ENCODE measurements around the genes RARRES1, C3orf80 and ARL14.

DNA sequence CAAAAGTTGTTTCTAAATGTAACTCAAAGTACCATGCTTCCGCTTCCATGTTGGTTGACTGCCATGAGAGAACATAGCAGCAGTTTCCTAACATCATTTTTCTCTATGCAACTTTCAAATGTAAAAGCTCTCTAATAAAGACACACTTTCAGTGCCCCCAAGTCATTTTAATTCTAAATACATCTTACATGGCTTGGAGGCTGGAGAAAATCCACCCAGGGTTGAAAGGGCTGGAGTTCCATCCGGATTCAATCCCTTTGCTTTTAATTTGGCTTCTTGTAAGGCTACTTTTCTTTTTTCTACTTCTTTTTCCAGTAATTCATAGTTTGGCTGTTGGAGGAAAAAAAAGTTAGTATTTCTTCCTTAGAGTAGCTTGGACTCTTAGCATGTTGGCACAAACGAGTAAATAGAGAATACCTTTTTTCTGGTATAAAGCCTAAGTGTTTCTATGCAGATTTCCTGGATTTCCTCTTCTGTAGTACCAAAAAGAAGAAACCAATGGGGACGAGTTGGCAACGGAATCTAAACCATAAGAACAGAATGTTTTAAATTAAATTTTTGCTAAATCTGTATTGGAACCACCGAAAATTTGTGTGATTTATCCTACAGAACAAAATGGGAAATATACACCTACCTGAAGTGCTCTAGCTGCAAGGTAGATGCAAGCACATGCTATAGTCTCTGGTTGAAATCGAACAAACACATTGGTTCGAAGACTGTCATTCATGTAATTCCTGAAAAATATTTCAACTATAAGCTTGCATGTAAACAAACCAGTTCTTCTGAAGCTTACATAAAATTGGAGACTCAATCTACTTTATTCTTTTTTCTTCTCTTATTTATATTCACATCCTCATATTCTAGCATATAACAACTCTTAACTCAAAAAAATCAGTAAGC lies 10.0 kb downstream of the CCNL1 start:
- PRO-cap, result no peak

DNA sequence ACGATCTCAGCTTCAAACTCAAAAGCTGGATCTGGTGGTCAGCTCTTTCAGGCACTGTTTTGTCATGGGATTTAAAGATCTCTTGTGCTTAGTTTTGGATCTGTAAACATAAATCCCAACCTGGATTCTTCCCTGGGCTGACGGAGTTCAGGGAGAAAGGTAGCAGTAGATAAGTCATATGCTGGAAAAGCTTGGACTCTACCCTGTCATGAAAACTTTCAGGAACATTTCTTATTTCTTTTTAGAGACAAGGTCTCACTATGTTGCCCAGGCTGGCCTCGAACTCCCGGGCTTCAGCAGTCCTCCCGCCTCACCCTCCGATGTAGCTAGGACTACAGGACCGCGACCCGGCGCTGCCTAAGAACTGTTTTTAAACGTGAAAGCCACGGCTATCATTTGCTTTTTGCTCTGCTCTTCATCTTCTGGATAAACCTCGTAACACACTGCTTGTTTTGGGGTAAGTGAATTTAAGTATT lies 14.2 kb upstream of the CCNL1 start:
- PRO-cap, result bidirectional peak, plus-strand start at position 308 of the sequence, minus-strand start at position 362 of the sequence

- PRO-cap, result unidirectional peak, plus-strand start at chr3:158634515
These were observed 10.0 kb upstream of the GFM1 start for GRCh38 chr3:158634368-158634750.

DNA sequence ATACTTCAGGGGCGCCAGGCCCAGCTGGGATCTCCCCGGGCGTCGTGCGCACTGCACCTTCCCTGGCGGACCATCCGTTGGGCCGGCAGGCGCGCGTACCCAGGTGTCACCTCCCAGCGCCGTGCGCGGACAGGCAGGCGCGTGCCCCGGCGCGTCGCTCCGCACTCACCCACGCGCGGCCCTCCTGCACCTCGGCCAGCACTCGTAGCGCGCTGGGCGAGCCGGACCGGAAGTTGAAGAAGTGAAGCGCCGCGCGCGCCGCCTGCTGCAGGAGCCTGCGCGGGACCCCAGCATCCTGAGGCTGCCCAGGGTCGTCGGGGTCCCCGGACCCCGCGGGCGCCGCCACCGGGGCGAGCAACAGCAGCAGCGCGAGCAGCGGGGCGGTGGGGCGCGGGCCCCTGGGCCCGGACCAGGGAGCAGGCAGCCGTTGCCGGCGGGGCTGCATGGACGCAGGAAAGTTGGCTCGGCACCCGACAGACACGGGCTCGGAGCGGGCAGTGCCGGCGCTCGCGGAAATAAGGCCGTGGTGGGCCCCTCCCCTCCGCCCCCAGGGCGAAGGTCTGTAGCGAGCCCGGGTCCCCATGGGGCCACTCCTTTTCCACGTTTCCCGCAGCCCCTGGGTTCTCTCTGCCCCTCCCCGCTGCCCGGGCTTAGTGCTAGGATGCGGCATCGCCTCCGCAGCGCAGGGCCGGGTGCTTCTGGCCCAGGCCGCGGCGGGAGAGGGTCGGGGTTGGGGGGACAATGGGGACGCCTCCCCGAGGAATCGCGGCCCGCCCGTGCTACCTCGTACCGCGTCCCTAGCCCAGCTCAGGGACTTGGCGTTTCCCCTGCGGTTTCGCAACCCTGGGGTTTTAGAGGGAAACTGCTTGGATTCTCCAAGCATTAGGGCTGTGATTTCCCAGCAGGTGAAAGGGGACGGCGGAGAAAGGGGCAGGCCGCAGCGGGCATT lies at the start of gene RARRES1:
Gene RARRES1, minus strand, starts transcription at position 487 of the 949 bp plus-strand sequence.
- PRO-cap, result bidirectional peak, plus-strand start at position 231 of the sequence, minus-strand start at position 79 of the sequence; bidirectional peak, plus-strand start at position 590 of the sequence, minus-strand start at position 487 of the sequence; bidirectional peak, plus-strand start outside the sequence, minus-strand start at position 809 of the sequence

GRCh38 chr3:158769552-158770164 lies 32.2 kb upstream of the MFSD1 start:
- PRO-cap, result bidirectional peak, plus-strand start at chr3:158769899, minus-strand start at chr3:158769912

- PRO-cap, result unidirectional peak, minus-strand start at chr3:159775673
These were observed 449.6 kb upstream of the C3orf80 start for GRCh38 chr3:159775211-159776501.

DNA sequence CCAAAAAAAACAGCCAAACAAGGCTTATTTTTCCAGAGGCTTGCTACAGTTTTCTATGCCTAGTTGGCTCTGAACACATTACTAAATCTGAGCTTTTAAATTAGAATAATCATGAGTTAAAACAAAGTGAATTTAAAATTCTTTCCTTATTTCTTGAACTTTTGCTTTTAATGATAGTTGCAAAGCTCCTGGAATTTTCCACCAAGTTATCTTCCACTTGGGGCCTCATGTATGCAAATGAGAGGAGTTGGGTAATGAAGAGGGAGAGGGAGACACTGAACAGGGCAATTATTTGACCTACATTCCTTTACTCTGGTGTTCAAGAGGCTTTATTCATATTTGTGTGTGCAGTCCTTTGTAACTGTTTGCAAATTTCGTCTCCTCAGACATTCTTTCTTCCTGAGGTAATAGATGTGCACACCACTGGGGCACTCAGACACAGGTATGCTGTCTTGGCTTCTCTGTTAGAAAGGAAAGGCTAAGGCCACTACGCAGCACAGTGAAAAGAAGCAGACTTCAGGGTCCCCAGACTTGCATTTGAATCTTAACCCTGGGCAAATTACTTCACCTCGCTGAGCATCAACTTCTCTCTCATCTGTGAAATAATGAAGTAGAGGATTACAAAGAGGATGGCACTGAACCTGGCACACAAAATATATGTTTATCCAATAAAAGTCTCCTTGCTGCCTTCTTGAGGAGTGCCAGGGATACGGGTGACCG lies 426.3 kb upstream of the C3orf80 start:
- PRO-cap, result unidirectional peak, plus-strand start at position 464 of the sequence

DNA sequence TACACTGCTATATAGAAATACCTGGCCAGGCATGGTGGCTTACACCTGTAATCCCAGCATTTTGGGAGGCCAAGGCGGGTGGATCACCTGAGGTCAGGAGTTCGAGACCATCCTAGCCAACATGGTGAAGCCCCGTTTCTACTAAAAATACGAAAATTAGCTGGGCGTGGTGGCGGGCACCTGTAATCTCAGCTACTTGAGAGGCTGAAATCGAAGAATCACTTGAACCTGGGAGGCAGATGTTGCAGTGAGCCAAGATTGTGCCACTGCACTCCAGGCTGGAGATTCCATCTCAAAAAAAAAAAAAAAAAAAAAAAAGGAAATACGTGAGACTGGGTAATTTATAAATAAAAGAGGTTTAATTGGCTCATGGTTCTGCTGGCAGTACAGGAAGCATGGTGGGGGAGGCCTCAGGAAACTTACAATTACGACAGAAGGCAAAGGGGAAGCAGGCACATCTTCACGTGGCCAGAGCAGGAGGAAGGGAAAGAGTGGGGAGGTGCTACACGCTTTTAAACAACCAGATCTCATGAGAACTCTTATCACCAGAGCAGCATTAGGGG lies 374.9 kb upstream of the C3orf80 start:
- PRO-cap, result no peak

- PRO-cap, result no peak
These were observed 352.8 kb upstream of the C3orf80 start for GRCh38 chr3:159872391-159872885.

DNA sequence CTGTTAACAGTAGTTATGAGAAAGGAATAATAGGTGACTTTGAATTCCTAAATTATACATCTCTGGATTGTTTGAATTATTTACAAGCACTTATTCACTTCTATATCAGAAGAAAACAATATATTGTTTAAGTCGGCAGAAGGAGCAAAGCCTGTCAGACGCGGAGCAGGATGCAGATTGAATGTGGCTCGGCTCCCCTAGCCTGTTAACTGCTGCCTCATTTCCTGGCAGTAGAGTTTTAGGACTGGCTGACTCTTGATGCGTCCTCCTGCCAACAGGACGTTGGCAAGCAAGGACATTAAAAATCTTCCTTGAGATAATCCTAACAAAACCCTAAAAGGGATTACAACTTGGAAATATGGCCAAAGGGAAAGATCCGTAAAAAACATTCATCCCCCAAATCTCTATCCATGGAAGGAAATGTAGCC lies 44.8 kb upstream of the C3orf80 start:
- PRO-cap, result no peak

DNA sequence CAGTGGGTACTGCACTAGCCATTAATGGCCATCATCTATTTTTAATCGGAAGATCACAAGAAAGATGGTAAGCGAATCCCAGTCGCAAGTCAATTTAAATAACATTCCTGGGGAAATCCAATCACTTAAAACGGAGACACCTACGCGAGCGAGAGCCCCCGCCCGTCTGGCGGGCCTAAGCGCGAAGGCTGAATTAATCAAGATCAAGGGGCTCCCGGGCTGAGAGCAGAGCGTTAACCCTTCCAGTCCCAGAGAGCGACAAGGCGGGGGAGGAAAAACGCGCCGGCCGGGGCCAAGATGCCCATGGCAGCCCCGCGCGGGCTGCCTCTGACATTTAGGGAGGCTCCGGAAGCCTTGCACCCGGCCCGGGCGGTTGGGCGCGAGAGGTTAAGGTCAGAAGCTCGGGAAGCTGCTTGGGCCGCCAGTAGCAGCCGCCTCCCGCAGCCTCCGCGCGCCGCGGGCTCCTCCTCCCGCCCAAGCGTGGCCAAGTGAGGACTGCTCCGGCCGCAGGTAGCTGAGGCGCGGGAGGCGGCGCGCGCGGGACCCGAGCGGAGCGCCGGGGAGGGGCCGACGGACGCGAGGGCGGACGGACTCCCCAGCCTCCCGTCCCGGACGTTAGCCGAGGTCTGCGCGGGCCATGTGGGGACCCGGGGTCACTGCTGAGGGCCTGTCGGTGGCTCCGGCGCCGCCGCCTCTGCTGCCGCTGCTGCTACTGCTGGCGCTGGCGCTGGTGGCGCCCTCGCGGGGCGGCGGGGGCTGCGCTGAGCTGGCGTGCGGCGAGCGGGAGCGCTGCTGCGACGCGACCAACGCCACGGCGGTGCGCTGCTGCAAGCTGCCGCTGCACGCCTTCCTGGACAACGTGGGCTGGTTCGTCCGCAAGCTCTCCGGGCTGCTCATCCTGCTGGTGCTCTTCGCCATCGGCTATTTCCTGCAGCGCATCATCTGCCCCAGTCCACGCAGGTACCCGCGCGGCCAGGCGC lies at the start of gene C3orf80:
Gene C3orf80, plus strand, starts transcription at position 424 of the 980 bp plus-strand sequence.
- PRO-cap, result unidirectional peak, plus-strand start at position 304 of the sequence; unidirectional peak, plus-strand start at position 396 of the sequence; bidirectional peak, plus-strand start at position 513 of the sequence, minus-strand start at position 490 of the sequence; bidirectional peak, plus-strand start at position 618 of the sequence, minus-strand start at position 714 of the sequence

GRCh38 chr3:160226386-160226976 lies 1.3 kb downstream of the C3orf80 start:
- PRO-cap, result unidirectional peak, minus-strand start at chr3:160226673

- PRO-cap, result no peak
These were observed 8.2 kb downstream of the SMC4 start for GRCh38 chr3:160407481-160408123.

DNA sequence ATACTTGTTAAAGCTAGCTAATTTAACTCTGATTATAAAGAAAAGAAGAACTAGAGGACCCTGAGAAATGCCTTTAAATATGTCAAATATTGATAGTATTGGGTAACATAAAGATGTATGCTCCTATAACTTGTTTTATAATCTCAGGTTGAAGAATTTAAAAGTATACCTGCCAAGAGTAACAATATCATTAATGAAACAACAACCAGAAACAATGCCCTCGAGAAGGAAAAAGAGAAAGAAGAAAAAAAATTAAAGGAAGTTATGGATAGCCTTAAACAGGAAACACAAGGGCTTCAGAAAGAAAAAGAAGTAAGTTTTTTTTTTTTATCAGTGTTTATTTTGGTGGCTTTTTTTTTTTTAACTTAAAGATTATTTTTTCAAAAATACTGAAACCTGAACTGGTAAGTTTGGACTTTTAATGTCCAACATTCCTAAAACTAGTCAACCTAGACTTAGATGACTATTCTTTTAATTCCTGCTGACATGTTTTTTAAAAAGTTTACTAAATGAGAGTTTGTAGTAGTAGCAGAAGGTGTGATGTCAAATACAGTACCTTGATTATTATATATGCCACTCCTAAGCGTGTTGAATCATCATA lies 16.8 kb downstream of the SMC4 start:
- PRO-cap, result no peak

GRCh38 chr3:160424821-160425182 lies 24.8 kb downstream of the TRIM59 start:
- PRO-cap, result no peak

DNA sequence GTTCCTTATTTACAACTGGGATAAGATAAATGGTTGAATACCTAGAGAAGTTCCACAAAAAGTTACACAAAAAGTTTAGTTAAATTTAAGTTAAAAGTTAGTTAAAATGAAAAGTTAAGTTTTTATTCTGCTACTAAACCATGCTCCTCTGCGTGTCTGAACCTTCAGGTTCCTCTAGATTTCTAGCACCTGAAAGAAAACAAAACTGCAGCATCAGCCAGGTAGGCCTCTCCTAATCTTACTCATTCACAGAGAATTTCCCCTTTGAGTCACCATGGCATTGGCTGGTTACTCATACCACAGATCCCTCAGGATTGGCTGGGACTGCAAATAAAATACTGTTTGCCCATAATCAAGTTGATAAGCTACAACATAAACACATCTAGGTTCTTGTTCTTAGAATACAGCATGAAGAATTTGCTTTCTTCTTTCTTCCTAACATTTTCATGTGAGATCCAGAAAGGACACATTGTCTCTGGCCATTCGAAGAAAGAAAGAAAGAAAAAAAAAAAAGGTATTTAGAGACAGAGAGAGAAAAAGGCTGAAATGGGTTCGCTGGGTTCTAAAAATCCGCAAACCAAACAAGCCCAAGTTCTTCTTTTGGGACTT lies at the start of gene ARL14:
Gene ARL14, plus strand, starts transcription at position 360 of the 609 bp plus-strand sequence.
- PRO-cap, result bidirectional peak, plus-strand start at position 360 of the sequence, minus-strand start at position 191 of the sequence

DNA sequence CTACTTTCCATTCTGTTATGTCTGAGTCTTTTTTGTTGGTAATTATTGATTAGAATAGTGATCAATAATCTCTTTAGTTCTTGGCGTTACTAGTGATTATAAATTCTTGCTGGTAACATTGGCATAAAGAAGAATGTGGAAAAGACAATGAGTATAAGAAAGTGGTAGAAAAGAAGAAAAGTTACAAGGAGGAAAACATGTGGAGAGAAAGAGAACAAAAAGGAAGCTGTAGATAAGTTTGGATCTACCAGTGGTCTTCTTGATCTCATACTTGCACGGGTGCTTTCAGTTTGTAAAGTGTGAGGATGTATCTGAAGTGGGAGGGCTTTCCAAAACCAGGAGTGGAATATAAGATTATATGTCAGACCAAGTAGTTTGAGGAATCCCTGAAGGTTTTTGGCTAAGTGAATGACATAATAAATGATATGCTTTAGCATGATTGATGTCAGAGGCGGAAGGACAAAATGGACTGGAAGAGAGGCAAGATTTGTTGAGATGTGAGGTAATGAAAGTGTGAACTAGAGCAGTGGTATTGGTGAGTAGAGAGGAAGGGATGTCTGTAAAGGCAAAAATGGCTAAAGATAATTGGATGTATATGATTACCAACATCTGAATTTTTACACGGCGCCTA lies 61.0 kb downstream of the PPM1L start:
- PRO-cap, result no peak

DNA sequence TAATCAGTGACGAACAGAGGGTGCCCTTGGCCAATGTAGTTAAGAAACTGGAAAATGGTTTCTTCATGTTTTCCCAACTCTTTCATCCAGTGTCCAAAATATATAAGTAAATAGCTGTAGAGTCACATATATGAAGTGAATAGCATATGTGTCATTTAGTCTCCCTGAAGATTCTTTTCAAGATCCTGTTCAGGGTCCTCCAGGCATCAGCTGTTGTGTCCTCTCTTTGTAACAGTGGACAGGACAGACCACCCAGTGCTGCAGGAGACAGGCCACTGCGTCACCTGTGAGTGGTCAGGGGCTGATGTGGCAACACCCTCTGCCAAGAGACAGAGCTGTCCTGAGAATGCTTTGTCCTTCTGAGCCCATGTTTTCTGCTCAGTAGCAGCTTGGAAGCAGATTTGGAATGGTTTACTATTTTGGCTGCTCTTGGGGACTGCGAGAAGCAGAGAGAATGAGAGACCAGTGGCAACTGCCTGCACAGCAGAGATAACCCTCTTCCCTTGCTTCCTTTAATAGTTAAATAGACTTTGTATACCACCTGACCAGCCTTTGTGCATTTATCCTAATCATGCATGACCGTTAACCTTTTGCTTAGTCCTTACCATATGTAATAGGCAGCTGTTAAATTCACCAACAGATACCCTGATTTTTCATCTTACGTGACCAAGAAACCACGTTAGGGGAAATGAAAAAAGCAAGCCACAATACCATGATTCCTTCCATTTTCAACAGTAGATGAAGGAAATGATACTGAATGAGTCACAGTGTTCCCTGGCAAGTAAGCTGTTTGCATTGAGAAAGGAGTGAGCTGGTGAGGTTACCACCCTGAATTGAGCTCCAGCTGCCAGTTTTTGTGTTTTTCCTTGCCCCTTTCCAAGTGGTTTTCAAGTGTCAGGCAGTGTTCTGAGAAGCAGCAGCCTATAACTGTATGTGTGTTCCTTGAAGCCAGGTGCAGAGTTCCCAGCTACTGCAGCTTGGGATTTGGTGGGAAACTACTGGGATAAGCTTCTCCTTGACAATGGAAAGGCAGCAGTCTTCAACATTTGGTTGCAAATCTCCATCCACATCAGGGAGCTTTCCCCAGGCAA lies 35.5 kb downstream of the B3GALNT1 start:
- PRO-cap, result no peak

GRCh38 chr3:161101342-161102164 lies 3.6 kb downstream of the B3GALNT1 start:
- PRO-cap, result no peak

DNA sequence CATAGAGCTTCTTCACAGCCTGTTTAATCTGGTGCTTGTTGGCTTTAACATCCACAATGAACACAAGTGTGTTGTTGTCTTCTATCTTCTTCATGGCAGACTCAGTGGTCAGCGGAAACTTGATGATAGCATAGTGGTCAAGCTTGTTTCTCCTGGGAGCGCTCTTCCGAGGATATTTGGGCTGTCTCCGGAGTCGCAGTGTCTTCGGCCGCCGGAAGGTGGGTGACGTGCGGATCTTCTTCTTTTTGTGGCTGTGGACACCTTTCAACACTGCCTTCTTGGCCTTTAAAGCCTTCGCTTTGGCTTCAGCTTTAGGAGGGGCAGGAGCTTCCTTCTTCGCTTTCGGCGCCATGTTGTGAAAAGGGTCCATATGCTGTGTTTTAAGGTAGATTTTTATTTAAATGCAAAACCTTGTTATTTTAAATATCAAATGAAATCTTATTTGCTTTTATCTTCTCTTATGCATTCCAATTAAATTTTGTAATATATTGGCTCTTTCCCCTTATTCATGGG lies 58.0 kb upstream of the SPTSSB start:
- PRO-cap, result no peak